ENCODE measurements around the genes CKAP4 and TCP11L2.

GRCh38 chr12:106080354-106080777, 58.4 kb downstream of the NUAK1 start:
- RRBS, result no CpG with 5 or more reads among the region's 6 CpGs

- RRBS, result no CpG with 5 or more reads among the region's 3 CpGs
Observed at GRCh38 chr12:106107446-106107897, 31.3 kb downstream of the NUAK1 start.

DNA sequence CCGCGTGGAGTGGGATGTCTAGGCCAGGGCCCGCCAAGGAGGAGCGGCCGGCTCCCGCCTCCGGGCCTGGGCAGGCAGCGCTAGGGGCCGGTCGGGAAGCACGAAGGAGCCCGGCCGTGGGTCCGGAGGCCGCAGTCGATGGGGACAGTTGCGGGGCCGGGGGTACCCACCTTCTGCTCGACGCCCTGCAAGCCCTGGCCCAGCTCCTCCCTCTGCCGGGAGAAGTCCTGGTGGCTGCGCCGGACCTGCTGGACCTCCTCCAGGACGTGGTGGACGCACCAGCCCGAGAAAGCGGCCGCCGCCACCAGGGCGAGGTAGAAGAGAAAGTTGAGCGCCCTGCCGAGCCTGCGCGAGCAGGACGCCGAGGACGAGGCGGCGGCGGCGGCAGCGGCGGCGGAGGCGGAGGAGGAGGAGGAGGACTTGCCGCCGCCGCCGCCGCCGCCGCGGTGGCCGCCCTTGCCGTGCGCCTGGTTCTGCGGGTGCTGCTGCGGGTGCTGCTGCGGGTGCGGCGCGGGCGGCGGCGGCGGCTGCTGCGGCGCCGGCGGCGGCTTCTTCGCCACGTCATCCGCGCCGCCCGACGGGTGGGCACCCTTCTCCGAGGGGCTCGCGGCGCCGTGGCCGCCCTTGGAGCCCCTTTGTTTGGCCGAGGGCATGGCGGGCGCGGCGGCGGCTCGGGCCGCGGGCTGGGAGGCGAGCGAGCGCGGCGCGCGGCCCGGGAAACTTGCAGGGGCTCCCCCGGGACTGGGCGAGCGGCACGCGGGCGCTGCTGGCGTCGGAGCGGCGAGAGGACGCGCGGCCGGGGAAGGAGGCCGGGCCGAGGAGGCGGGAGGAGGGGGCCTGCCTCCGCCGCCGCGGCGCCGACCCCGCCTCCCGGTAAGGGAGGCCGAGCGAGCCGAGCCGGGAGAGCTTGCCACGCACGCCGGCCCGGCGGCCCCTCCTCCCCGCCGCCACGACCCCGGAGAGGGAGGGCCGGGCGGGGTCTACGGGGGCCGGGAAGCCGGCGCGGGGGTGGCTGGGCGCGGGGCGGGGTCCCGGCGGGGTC, at the start of gene CKAP4:
CKAP4 (minus strand) TSS at position 822 of the 1,042 bp plus-strand sequence.
- RRBS, result 1% methylated on average over 29 of the region's 151 CpGs

GRCh38 chr12:106248241-106248830, 516 bp upstream of the CKAP4 start:
- RRBS, result 2% methylated on average over 30 of the region's 44 CpGs

GRCh38 chr12:106268969-106269499, 21.2 kb upstream of the CKAP4 start:
- RRBS, result no CpG with 5 or more reads among the region's 2 CpGs

DNA sequence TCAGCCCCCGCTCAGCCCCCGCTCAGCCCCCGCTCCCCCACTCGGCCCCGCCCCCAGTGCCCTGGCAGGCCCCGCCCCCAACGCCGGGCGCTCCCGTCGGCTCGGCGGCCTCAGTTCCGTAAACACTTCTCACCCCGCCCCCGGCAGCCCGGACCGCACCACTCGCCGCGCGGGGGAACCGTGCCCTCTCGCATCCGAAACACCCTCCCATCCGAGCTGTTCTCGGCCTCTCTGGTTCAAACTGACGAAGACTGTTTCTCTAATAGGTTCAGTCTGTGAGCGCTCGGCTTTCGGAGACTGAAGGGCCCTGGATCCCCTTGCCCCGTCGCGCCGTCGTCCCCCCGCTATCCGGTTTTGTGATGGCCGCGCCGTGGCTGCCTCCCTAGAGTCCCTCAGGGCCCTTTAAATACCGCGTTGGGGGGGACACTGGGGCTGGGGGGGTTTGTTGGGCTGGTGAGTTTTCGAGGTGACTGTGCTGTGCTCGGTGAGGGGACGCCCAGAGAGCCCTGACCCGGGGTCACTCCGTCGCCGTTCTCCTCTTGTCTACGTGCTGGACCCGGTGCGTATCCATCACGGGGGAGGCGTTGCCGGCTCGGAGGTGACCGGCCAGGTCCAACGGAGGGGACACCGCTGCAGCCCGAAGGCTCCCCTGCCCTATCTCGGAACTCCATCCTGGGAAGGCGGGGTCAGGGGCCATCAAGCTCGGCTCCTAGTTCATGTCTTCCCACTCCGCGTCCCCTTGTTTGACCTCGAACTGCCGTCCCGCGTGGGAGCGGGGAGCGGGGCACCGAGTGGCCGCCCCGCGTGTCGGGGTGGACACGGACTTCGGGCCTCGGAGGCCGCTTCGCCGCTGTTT, at the start of gene TCP11L2:
TCP11L2 (plus strand) TSS at position 351 of the 856 bp plus-strand sequence.
- RRBS, result under 1% methylated on average over 11 of the region's 83 CpGs

- RRBS, result no CpG with 5 or more reads among the region's 8 CpGs
Observed at GRCh38 chr12:106304636-106305187, 2.2 kb downstream of the TCP11L2 start.

DNA sequence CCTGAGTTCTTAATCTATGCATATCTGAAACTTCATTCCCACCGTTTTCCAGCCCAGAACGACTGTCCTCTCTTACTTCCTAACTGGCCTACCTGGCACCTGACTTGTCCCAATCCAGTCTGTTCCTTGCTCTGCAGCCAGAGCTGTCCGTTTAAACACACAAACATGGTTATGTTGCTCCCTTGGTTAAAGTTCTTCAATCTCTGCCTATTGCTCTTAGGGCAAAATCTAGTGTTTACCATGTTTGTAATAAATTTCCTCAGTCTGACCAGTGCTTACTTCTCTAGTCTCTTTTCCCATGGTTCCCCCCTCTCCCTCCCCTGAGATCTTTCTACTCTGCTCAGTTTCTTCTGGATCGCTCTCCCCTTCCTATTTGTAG, 2.5 kb downstream of the POLR3B start:
- RRBS, result no CpG with 5 or more reads among the region's 4 CpGs

- RRBS, result no CpG with 5 or more reads among the region's 2 CpGs
Observed at GRCh38 chr12:106842338-106843012, 68.0 kb downstream of the RIC8B start.

DNA sequence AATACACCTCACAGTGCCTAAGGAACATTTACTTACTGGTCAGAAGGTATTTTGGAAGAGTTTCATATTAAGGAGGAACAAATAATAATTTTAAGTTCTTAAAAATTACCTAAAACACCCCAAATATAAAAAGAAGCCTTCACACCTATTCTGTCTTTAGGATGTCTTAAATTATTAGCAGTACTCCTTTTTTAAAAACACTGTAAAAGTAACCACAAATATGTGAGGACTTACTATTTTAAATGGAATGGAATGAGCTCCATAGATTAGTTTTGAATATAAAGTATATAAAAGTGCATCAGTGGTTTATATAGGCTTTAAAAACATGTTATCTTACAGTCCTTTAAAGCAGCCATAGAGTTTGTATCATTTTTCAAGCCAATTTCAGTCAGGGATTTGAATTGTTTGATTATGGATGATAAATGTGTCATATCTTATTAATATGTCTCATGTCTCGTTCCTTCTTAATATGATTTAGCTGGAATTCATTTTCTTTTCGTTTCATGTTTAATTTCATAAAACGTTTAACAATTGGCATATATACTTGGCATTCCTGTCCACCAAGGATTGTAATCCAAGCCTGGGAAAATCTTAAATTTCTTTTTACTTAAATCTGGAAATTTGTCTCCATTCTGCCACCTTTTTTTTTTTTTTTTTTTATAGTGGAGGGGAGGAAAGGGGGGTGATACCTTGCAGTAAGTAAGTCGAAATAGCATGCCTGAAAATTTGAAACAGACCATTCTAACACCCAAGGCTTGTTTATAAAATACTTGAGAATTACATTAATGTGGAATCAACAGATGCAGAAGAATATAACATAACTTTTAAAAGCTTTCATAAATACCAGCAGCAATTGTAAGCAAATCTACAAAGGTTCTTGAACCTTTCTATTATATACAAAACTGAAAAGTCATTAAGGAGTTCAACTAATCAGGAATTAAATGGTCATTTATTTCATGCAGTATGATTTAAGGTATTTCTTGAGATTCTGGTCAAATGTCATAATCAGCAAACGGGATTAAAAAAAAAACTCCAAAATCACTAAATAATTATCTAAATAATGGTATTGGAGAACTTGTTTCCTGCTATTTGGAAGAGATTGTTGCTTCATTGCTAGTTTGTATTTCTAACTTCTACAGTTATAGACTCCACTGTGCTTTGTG, 14.3 kb downstream of the MTERF2 start:
- RRBS, result no CpG with 5 or more reads among the region's 5 CpGs

- RRBS, result no CpG with 5 or more reads among the region's 7 CpGs
Observed at GRCh38 chr12:107094124-107094641, 834 bp upstream of the CRY1 start.

GRCh38 chr12:107319107-107320069, 1.2 kb downstream of the ABTB3 start:
- RRBS, result 3% methylated on average over 40 of the region's 104 CpGs

DNA sequence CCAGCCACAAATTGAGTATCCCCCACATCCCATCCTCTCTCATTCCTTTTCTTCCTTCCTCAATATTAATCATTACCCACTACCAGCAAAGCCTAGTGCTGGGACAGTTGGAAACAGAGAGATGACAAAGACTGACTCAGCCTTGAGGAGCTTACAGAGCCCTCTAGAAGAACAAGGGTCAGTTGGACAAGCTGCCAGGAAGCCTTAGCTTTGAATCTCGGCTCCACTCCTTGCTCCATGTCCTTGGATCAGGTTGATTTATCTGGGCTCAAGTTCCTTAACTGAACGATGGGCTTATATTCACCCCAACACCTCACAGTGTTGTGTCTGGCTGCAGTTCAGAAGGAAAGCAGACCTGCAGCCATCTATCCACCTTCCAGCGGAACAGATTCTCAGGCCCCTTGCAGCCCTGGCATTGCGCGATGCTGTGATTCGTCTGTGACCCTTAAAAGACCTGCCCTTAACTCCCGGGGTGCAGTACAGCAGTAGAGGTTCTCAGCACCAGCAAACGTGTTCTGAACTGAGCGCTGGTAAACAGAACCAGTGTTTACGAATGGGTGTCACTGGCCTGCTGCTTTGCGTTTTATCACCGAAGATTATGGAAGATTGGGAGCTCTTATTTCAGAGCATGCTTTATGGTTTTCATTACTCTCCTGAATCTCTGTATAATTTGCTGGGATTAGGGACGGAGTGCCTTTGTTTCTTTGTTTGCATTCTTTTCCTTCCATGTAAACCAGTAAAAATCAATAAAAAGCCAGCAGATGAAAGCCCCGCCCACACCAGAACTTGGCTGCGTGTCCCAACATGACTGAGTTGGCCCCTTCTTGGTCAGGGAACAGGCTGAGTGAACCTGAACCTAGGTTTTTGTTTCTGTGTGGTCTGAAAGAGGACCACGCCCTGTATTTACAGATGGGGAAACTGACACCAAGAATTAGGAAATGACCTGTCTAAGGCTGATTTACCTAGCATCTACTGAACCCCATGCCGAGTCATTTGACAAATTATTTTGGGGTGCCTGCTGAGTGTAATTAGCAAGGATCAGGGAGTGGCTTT, 61.7 kb downstream of the ABTB3 start:
- RRBS, result no CpG with 5 or more reads among the region's 17 CpGs

- RRBS, result no CpG with 5 or more reads among the region's 8 CpGs
Observed at GRCh38 chr12:107441892-107442340, 123.7 kb downstream of the ABTB3 start.

DNA sequence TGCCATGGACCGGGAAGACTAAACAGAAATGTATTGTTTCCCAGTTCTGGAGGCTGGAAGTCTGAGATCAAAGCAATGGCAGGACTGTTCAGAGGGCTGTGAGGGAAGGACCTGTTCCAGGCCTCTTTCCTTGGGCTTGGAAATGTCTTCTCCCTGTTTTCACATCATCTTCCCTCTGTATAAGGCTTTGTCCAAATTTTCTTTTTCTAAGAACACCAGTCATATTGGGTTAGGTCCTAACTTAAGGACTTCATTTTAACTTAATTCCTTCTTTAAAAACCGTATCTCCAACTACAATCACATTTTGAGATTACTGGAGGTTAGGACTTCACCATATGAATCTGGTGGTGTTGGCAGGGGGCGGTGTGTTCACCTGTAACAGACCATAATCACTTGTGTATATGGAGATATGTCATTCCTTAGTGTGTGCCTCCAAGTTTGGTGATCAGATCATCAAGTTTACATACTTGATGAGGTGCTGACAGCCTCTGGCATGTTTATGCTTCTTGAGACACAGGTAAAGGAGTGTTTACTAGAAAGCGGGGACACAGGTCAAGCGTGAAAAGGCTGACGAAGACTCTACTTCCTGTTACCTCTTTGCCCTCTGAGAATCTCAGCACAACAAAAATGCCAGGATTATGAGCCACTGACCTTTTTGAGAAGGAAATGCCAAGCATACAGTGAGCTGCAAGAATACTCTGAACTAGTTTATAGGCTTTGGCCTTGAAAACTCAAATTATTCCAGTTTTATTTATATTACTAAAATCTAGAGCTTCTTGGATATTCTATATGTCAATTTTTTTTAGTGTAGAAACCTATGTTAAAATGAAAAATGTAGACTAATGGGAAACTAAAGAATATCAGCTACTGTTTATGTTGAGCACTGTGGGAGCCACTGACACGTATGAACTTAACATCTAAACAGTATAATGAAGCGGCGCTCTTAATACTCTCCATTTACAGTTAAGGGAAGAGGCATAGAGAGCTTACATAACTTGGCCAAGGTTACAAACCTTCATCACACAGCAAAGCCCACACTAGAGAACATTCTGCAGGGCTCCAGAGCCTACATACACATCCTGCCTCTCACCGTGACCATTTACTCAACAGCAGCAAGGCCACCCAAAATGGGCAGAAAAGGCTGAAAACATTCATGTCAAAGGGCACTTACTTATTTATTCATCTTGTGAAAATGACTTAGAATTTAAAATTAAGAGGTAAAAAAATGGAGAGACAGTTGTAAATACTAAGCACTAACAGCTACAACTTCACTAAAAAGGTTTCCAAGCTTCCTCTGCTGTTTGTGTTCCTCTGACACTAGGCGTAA, 29.5 kb downstream of the PRDM4 start:
- RRBS, result no CpG with 5 or more reads among the region's 11 CpGs

GRCh38 chr12:108349344-108349781, 10.3 kb upstream of the CMKLR1 start:
- RRBS, result 72% methylated on average over 3 of the region's 9 CpGs

- RRBS, result no CpG with 5 or more reads among the region's 18 CpGs
Observed at GRCh38 chr12:108520183-108521518, 5.6 kb downstream of the FICD start.

- RRBS, result no CpG with 5 or more reads among the region's 15 CpGs
Observed at GRCh38 chr12:108561360-108561709, 362 bp upstream of the SART3 start.

All from GM19240 (cell line).